Vagina (tissue), 1 donor: Measurements from ENCODE around the gene RAB42.

- PRO-cap, result bidirectional peak, plus-strand start at chr1:28592200, minus-strand start at chr1:28591905; bidirectional peak, plus-strand start at chr1:28592475, minus-strand start at chr1:28592389
- RAMPAGE, long total RNA, result no peak
Observed at GRCh38 chr1:28591804-28592567, at the start of gene RAB42. RAB42 (plus strand) TSS chr1:28592265.

GRCh38 chr1:28592568-28592992 lies 515 bp downstream of the RAB42 start:
- PRO-cap, result no peak
- RAMPAGE, long total RNA, result no peak

- PRO-cap, result no peak
- RAMPAGE, long total RNA, result no peak
Observed at GRCh38 chr1:28928263-28928730, 13.9 kb downstream of the EPB41 start.

DNA sequence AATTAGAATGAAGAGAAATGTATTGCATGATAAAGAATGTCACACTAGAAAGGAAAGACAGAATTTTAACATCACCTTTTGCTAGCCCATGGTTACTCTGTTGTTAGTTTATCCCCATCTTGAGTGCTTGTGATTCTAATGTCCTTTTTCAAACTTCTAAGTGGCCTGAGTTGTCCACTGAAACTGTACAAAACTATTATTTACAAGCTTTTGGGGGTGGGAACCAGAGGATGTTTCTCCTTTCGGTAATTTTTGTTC lies 40.6 kb downstream of the TMEM200B start:
- PRO-cap, result unidirectional peak, minus-strand start at position 131 of the sequence
- RAMPAGE, long total RNA, result no peak

DNA sequence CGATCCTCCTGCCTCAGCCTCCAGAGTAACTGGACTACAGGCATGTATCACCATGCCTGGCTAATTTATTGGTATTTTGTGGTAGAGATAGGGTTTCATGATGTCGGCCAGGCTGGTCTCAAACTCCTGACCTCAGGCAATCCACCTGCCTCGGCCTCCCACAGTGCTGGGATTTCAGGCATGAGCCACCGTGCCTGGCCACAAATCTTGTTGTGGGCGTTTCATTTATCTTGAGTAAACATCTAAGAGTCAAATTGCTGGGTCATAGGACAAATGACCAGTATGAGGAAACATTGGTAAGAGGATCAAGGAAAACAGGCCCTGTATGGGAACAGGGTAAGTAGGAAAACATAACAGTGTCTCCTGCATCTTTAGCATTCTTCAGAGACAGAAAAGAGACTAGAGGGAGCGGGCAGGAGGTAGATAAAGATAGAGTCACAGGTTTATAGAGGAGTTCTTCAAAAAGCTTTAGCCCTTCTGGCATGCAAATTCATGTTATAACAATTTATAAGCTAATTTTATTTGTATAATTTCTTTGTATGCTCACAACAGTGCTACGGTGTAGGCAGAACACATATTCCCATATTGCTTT lies 17.8 kb downstream of the TMEM200B start:
- PRO-cap, result no peak
- RAMPAGE, long total RNA, result no peak

DNA sequence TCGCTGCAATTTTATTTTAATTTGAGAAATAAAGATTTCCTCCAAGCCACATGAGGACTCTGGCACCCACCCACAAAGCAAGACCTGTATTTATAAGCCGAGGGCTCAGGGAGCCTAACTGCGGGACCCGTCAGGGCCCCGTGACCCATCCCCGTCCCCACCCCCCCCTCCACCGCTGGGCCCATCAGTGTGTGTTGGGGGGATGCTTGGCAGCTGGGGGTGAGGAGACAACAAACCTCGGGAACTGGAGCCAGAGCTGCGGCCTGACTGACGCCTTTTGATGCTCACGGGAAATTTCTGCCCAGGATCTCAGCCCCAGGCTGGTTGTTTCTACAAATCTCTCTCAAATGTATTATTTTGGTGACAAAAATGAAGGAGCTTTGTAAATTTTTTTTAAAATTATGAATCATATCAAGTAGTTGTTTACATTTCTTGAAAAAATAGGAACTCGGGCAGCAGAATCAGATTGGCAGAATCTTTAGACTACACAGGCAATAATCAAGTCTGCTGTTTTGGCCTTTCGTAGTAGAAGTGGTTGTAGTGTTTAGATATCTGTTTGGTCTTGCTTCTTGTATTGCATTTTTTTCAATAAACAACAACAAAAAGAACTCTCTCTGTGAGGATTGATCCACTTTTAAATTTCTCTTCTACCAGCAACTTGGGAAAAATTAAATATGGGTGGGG lies 4.1 kb downstream of the TMEM200B start:
- PRO-cap, result bidirectional peak, plus-strand start at position 253 of the sequence, minus-strand start at position 80 of the sequence
- RAMPAGE, long total RNA, result no peak

- PRO-cap, result bidirectional peak, plus-strand start at chr1:29122893, minus-strand start at chr1:29122735; bidirectional peak, plus-strand start at chr1:29123266, minus-strand start at chr1:29123252
- RAMPAGE, long total RNA, result start-site peak on the plus strand at chr1:29122882-29122926, 5 reads
Observed at GRCh38 chr1:29122596-29123407, 901 bp downstream of the TMEM200B start.

GRCh38 chr1:29148284-29149525 lies 25.0 kb upstream of the TMEM200B start:
- PRO-cap, result no peak
- RAMPAGE, long total RNA, result no peak

DNA sequence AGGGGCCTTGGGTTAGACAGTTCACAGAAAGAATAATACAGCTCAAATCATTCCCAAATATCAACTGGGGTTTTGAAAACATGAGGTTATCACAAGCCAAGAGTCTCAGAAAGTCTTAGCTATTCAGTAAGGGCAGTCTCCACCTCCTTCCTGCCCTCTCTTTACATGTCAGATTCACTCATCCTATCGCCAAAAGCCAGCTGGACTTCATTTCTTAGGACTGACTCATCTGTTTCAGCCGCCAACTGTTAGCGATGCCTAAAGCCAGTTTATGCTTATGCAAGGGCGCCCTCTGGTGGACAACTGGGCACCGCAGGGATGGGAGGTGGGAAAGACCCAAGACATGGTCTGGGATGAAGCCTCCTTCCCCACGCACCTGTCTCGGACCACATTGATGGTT lies 21.1 kb upstream of the SRSF4 start:
- PRO-cap, result no peak
- RAMPAGE, long total RNA, result no peak

- PRO-cap, result no peak
- RAMPAGE, long total RNA, result no peak
Observed at GRCh38 chr1:30485703-30486063, 237.7 kb downstream of the MATN1 start.

GRCh38 chr1:30737547-30738225 lies 14.3 kb upstream of the MATN1 start:
- PRO-cap, result no peak
- RAMPAGE, long total RNA, result no peak

DNA sequence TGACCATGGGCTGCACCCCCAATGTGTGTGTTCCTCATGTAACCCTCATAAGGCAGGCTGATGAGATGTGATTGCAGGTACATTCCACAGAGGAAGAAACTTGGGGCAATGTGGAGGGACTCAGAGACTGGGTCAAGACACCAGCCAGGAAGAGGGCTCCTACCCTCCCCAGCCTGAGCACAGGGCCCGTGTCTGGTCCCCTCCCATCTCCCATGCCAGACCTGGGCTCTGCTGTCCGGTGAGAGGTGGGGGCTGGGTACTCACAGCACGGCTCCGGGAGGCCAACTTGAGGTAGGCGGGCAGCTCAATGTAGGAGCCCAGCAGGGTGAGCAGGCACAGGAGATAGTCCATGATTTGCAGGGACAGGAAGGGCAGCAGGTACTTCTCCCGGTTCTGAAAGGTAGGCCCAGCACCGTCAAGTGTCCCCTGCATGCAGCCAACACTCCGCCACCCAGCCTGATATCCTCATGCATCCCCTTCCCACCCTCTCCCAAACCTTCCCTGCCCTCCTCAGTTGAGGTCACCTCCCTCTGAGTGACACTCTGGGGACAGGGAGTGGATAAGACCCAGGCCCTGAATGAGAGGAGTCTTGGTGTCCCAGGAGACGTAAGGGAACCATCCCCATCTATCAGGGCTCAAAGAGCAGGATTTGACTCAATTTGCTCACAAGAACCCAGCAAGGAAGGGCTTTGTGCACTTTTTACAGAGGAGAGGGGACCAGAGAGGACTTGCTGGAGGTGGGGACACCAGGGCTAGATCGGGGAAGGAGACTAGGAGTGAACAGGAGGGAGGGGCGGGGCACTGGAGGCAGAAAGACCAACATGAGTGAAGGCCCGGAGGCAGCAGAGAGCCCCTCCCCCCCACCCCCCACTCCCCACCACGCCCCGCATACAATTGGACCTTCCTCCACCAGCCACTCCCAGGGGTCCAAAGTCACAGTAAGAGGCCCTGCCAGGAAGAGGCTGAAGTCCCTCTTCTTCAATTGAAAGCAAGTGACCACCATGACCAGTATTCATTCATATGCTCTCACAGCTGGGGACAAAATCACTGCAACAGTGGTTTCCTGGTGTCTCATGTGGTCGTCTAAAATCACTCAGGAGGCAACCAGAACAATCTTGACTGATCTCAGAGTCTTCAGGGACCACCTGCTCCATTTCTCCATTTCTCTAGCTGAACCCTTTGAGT lies 16.6 kb upstream of the MATN1 start:
- PRO-cap, result no peak
- RAMPAGE, long total RNA, result no peak

GRCh38 chr1:30740730-30741408 lies 16.7 kb downstream of the LAPTM5 start:
- PRO-cap, result no peak
- RAMPAGE, long total RNA, result no peak

- PRO-cap, result no peak
- RAMPAGE, long total RNA, result no peak
Observed at GRCh38 chr1:30742922-30744050, 14.3 kb downstream of the LAPTM5 start.

GRCh38 chr1:30755490-30756095 lies 2.0 kb downstream of the LAPTM5 start:
- PRO-cap, result no peak
- RAMPAGE, long total RNA, result no peak

DNA sequence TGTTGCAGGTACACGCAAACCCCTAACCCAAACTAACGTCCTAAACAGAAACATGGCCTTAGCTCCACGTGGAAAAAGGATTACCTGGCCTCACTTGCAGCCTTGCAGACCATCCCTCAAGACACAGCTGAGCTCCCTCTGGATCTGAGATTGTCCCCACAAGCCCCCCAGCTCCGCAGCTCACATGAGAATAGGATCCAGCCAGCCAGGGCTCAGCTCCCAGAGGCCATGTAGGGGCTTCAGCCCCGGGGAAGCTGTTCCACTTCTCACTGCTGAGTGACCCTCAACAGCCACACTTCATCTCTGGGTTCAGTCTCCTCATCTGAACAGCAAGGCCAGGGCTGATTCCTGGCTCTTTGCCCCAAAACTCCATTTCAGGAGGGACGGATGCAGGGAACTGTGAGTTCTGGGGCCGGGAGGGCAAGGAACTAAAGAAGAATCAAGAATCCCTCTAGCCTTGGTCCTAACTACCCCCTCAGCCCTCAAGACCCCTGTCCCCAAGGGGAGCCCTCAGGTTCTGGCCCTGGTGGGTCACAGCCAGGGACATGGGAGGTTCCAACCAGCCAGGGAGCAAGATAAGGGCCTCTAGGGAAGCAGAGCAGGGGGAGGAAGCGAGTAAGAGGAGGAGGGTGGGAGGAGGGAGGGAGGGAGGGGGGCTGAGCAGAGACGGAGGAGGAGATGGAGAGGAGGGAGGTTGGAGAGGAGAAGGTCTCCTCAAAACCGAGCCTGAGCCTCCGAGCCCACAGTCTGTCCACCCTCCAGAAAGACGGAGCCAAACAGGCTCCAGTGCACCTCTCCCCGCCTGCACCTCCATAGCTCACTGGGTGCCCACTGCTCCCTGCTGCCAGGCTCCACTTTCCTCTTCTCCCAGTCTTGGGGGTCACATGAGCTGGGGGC lies 13.1 kb downstream of the SDC3 start:
- PRO-cap, result no peak
- RAMPAGE, long total RNA, result no peak

- PRO-cap, result no peak
- RAMPAGE, long total RNA, result no peak
Observed at GRCh38 chr1:30903384-30903733, 5.2 kb downstream of the SDC3 start.

- PRO-cap, result no peak
- RAMPAGE, long total RNA, result no peak
Observed at GRCh38 chr1:31046905-31047495, 18.5 kb downstream of the PUM1 start.

GRCh38 chr1:31102474-31103185 lies 37.1 kb upstream of the PUM1 start:
- PRO-cap, result unidirectional peak, plus-strand start at chr1:31102838
- RAMPAGE, long total RNA, result no peak

DNA sequence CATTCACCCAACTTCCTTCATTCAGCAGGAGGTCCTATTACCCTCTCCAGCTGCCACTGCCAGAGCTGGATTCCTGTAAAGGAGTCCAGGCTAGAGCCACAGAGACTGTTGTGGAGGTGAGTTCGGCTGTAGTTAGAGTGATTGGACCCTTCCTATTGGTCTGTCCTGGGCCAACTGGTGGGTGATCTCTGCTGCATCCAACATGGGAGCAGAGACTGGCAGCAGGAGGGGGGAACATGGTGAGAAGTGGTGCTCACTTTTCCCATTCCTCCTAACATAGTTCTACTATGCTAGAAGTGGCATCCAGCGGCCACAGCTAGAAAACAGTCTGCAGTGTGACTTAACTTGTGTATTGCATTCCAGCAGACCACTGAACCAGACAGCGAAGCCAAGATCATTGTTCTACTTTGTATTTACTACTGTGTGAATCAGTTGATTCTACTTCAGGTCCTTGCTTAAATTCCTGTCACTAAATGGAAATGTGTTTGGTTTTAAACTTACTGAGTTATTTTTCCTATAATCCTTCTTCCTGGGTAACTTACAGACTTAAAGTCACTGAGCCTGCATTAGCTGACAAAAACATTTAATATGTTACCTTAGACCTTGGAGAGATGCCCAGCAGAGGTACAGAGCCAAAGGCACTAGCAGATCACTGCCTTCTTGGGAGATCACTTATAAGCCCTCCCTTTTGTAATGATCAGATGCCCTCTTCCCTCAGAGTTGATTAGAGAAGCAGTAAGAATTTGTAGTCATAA lies 8.3 kb downstream of the FABP3 start:
- PRO-cap, result no peak
- RAMPAGE, long total RNA, result no peak